Brain (tissue), 1 donor: ENCODE results near the gene AGBL5.

DNA sequence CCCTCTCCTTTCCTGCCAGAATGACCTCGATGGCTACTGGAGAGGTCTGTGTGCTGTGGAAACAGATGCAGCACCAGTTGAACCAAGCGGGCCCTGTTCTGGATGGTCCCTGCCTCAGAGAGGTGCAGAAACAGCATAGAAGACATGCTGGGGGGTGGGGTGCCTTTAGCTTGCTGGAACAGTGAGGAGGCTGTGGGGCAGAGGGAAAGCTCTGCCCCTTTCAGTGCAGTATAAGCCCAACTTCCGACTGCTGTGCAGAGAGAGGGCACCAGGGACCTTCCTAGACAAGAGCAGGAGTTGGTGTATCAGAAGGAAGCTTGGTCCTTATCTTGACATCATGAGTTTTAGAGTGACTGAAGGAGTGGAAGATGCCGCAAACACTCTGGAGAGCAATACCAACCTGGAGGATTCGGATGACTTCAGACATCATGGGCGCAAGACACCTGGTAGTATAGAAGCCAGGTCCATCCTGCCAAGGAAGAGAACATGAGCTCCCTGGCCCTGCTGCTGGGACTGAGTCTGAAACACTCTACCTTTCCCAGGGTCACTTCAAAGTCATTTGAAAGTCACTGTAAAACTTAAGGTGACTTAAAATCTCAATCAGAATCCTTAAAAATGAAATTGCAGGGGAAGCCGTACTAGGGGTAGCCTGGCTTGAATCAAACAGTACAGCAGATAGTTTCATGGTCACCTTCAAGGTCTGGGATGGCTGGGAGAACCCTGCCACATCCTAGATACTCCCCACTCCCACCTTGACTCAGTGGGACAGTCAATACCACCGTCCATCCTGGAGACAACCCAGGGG, 21.5 kb downstream of the GAREM2 start:
- RRBS, result no CpG with 5 or more reads among the region's 8 CpGs

DNA sequence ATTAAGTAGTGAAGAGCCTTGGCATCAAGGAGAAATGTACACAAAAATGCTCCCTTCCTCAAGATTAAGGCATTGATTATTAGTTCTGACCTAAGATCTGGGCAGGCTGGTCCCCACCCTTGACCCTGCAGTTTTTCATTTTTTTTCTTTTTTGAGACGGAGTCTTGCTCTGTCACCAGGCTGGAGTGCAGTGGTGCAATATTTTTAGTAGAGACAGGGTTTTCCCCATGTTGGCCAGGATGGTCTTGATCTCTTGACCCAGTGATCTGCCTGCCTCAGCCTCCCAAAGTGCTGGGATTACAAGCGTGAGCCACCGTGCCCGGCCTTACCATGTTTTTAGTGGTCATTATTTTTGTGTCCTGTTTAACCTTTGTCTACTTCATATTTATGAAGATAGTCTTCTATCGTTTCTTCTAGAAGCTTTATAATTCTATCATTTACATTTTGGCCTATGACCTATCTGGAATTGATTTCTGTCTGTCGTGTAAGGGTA, 14.4 kb downstream of the DRC1 start:
- RRBS, result no CpG with 5 or more reads among the region's 6 CpGs

DNA sequence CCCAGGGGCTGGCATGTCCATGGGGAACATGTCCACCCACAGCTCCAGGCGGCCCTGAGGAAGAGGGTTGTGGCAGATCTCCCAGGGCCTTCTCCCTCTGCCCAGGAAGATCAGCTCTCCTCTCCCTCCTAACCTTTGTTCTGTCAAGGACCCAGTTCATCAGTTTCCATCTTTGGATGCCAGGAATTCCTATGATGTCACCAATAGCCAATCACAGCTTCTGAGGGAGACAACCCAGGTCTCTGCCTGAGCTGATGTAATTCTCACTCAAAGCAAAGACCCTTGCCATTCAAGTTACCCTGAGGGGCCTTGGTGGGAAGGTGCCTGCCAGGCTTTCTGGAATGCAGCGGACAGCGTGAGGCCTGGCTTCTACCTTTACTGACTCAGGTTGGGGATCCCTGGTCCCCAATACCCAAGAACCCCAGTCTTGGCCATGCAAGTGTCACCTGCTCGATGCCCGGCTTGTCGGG, 61.8 kb downstream of the DRC1 start:
- RRBS, result no CpG with 5 or more reads among the region's 6 CpGs

- RRBS, result no CpG with 5 or more reads among the region's 4 CpGs
Observed at GRCh38 chr2:26487311-26487544, 71.3 kb downstream of the OTOF start.

- RRBS, result no CpG with 5 or more reads among the region's 7 CpGs
Observed at GRCh38 chr2:26598684-26599344, 36.4 kb downstream of the FAM166C start.

- RRBS, result no CpG with 5 or more reads among the region's 5 CpGs
Observed at GRCh38 chr2:26606739-26607269, 34.4 kb downstream of the CIB4 start.

DNA sequence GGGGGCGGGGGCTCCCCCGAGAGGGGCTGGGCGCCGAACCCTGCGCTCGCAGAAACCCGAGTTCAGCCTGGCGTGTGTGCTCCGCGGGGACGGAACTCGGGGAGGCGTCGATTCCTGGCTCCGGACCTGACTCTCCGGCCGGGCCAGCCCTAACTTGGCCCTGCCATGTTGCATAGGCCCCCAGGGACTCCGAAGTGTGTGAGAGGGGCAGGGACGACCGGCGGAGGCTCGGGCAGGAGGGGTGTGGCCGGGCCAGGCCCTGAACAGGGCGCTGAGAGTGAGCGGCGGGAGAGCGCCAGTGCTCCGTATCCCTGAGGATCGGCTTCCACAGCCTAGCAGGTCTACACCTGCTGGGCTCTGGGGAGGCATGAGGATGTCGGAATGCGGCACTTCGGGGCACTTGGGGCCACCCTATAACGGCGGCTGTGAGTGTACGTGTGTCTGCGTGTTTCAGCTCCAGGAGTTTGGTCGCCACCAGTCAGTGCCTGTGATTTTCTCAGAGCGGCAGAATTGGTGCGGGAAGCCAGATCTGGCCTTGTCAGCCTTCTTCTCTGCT, 794 bp downstream of the KCNK3 start:
- RRBS, result 4% methylated on average over 4 of the region's 39 CpGs

- RRBS, result no CpG with 5 or more reads among the region's 16 CpGs
Observed at GRCh38 chr2:26706784-26707546, 14.4 kb downstream of the KCNK3 start.

GRCh38 chr2:26725091-26726046, 32.8 kb downstream of the KCNK3 start:
- RRBS, result no CpG with 5 or more reads among the region's 14 CpGs

GRCh38 chr2:26736447-26736865, 27.6 kb upstream of the SLC35F6 start:
- RRBS, result no CpG with 5 or more reads among the region's 1 CpG

DNA sequence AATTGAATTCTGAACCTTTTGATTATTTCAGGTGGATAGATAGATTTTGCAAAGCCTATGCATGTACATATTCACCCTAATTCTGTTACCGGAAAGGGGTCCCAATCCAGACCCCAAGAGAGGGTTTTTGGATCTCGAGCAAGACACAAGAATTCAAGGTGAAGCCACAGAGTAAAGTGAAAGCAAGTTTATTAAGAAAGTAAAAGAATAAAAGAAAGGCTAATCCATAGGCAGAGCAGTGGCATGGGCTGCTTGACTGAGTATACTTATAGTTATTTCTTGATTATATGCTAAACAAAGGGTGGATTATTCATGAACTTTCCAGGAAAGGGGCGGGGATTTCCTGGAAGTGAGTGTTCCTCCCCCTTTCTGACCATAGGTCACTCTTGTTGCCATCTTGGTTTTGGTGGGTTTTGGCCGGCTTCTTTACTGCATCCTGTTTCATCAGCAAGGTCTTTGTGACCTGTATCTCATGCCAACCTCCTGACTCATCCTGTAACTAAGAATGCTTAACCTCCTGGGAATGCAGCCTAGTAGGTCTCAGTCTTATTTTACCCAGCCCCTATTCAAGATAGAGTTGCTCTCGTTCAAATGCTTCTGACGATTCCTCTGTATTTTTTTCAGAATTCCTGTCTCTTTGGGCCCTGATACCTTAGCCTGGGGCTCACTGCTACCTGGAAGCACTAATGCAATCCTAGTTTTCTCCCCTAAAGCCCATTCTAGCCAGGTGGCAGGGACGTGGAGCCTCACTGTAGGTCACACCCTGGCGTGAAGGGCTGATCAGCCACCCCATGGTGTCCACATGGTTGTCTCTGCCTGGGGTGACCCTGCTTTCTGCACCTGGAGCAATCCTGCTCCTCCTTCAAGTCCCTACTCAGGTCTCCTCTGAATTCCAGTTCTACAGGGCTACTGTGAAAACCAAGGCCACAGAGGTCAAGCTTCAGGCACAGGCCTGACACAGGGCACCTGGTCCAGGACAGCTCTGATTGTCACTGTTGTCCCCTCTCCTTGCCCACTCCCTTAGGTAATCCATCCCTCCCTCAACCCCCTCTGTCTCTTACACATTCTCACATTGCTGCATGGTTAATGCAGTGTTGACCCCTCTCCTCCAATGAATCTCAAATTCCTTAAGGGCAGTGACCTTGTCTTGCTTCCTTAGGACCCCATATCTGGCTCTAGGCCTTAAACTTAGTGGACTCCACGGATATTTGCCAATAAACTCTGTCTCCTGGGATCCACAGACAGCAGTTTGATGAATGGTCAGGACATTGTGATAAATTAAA, 5.9 kb upstream of the SLC35F6 start:
- RRBS, result no CpG with 5 or more reads among the region's 9 CpGs

DNA sequence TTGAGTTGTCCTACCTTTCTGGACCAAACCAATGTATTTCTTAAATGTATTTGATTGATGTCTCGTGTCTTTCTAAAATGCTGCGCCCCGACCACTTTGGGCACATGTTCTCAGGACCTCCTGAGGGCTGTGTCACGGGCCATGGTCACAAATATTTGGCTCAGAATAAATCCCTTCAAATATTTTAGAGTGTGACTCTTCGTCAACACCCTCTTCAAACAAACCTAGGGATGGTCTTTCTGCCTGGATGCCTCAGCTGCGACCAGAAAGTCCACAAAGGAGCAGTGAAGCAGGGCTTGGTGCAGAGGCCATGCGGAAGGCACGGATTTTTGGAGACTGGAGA, 1.1 kb upstream of the SLC35F6 start:
- RRBS, result no CpG with 5 or more reads among the region's 8 CpGs

GRCh38 chr2:26912482-26912964, 57.9 kb upstream of the MAPRE3 start:
- RRBS, result 6% methylated on average over 4 of the region's 12 CpGs

- RRBS, result no CpG with 5 or more reads among the region's 3 CpGs
Observed at GRCh38 chr2:27022172-27022351, 10.7 kb upstream of the TMEM214 start.

DNA sequence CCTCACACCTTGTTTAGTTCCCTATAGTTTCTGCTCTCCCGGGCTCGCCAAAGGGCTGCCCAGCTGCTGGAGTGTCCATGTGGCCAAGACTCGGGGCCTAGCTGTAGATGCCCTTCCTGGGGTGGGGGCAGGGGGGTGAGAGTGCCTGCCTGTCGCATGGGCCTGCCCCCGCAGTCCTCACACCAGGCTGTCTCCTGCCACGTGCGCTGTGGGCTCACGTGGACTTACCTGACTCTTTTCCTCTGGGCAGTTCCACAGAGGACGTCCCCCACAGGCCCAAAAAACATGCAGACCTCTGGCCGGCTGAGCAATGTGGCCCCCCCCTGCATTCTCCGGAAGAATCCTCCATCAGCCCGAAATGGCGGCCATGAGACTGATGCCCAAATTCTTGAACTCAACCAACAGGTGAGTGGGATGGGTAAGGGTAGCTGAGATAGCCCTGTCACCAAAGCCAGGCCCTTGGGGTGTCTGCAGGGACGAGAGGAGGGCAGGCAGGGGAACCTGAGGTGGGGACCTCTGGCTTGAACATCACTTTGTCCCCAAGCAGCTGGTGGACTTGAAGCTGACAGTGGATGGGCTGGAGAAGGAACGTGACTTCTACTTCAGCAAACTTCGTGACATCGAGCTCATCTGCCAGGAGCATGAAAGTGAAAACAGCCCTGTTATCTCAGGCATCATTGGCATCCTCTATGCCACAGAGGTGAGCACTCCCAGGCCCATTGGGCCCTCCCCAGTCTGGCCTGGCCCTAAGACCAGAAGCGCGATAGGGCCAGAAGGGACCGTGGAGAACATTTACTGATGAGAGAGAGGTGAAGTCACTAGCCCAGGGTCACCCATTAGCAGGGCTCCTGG, 7.2 kb upstream of the TMEM214 start:
- RRBS, result no CpG with 5 or more reads among the region's 20 CpGs

GRCh38 chr2:27051427-27052102, at the start of gene AGBL5:
TSS of gene AGBL5 (plus strand) at chr2:27051668.
- RRBS, result under 1% methylated on average over 12 of the region's 64 CpGs

DNA sequence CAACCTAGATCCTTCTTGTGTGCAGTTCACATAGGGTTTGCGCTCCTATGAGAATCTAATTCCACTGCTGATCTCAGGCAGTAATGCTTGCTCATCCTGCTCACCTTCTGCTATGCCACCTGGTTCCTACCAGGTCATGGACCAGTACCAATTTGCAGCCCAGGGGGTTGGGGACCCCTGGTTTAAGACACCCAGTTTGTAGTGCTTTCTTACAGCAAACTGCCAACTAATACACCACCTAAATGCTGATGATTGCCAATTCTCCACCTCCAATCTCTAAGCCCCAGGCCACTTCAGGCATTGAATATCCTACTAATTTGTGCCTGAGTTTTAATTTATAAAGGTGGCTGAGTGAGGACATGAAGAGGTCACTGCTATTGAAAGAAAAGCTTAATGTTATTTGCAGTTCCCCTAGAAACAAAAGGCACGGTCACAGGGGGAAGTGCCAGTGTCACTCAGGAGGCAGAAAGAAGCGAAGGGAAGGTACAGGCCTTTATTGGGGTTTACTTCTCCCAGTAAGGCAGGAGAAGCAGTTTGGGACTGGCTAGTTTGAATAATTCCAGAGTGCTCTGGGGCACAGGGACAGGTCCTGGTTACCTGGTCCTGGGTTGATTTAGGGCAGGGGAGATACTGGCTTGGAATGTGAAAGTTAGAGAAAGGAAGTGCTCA, 1.8 kb upstream of the ABHD1 start:
- RRBS, result no CpG with 5 or more reads among the region's 3 CpGs

DNA sequence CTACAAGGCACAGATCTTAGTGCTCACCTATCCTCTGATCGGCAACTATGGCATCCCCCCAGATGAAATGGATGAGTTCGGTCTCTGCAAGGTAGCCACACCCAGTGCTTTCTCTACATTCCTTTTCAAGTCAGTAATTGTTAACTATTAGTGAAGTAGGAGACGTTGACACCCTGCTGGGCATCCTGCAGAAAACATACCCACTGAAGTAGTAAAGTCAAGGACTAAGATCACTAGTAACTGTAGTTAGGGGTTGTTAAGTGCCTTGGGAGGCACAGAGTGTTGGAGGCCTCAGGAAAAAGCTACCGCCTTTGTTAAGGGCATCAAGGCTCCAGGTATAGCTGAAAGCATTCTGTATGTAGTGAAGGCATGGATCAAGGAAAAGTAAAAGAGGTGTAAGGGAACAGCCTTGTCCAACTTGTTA, 769 bp downstream of the CAD start:
- RRBS, result no CpG with 5 or more reads among the region's 4 CpGs

DNA sequence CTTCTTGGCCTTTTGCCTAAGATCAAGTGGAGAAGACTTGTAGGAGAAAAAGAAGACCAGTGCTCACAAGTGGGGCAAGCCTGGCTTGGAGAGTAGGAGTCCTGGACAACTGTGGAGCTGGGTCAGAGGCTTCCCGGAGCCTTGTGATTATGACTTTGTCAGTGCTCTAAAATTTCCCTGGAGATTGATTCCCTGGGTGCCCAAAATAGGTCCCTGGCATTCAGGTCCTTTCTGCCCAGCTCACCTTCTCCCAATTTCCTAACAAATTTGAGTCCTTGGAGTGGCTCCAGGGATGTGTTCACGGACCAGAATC, 770 bp upstream of the TRIM54 start:
- RRBS, result no CpG with 5 or more reads among the region's 2 CpGs

- RRBS, result no CpG with 5 or more reads among the region's 11 CpGs
Observed at GRCh38 chr2:27282732-27283455, 665 bp downstream of the TRIM54 start.